Ovary (tissue), 7 donors: ENCODE measurements around a stretch of chr13.

GRCh38 chr13:100392520-100393357, 195.8 kb downstream of the GGACT start:
- PRO-cap, 7 experiments: peak in 1 of 7 experiments; most common plus-strand start chr13:100393227 (in 1)
- RAMPAGE, long total RNA, 2 experiments: no peak in any of the 2 experiments

DNA sequence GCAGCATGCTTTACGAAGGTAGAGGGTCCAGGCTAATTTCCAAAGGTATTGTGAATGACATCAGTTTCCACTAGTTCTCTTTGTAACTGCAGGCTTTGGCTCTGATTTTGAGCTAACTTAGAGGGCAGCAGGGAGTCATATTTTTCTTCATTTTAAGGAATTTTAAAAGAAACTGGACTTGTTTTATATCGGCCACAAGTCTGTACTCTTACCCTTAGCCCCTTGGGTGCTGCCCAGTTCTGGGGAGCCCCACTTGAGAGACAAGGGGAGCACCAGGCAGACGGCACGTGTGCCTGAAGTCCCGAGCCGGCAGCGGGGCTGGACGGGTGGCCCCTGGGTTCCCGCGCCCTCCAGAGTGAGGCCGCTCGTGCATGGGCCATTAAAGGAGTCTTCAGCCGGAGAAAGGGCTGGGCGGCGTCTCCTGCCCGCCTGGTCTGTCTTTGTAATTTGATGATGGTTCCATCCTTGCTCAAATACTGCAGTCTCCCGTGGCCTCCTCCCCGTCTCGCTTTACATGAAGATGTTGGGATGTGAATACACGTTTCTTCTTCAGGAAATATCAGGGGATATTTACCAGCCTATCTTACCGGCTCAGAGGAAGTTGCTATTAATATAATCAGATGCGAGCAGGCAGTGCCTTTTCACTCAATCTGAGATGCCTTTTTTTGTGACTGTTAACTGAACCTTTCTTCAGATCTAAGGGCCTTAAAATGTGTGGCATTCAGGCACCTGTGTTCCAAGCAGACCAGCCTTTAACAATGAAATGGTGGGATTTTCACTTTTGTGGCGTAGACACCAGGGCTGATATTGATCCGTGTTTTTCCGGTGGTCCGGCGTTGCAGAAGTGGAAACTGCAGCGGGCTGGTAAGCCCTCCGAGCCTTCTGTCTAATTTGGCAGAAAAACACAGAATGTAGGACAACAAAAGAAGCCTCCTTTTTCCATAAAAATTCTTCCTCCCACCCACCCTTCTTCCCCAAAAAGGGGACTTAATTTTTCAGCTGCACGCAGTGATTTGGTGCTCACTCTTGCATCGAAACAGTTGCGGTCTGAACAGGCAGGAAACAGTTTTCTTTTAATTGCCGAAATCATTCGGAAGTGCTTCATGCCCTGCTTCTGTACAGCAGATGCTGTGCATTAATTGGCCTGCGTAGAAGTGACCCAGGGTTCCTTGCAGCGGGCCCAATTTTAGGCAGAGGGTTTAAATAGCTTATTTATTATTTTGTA, 67.2 kb downstream of the GGACT start:
- PRO-cap, 7 experiments: no peak in any of the 7 experiments
- RAMPAGE, long total RNA, 2 experiments: no peak in any of the 2 experiments

GRCh38 chr13:100625438-100626132, 37.0 kb upstream of the GGACT start:
- PRO-cap, 7 experiments: no peak in any of the 7 experiments
- RAMPAGE, long total RNA, 2 experiments: no peak in any of the 2 experiments

DNA sequence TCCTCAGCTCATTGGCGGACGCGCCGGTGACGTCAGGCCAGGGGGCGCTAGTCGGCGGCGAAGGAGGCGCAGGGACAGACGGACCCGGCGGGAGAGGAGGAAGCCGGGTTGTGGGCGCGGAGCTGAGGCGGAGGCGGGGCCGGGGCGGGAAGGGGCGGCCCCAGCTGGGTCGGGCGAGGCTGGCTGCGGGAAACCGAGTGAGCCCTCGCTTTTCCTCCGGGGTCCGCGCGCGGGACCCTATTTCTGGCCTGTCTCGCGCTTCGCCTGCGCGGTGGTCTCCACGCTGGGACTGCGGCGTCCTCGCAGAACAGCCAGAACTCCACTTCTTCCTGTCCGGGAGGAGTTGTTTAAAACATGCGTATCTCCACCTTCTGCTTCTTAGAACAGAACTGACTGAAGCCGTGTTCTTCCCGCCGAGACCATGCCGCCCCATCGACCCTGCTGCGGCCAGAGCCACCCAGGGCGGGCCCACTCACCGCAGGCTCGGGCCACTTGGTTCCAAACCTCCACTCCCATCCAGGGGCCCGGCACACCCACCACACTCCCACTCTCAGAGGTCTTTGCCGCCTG, 474 bp upstream of the TMTC4 start:
- PRO-cap, 7 experiments: peak in 7 of 7 experiments; most common plus-strand start position 77 of the sequence (in 7); most common minus-strand start position 293 of the sequence (in 1)
- RAMPAGE, long total RNA, 2 experiments: no peak in any of the 2 experiments

GRCh38 chr13:102597335-102598117, 740 bp downstream of the TPP2 start:
- PRO-cap, 7 experiments: peak in 5 of 7 experiments; most common minus-strand start chr13:102597602 (in 3)
- RAMPAGE, long total RNA, 2 experiments: no peak in any of the 2 experiments

GRCh38 chr13:102680224-102680873, 14.5 kb downstream of the METTL21C start:
- PRO-cap, 7 experiments: no peak in any of the 7 experiments
- RAMPAGE, long total RNA, 2 experiments: no peak in any of the 2 experiments

GRCh38 chr13:102681999-102682525, 12.8 kb downstream of the METTL21C start:
- PRO-cap, 7 experiments: no peak in any of the 7 experiments
- RAMPAGE, long total RNA, 2 experiments: no peak in any of the 2 experiments

- PRO-cap, 7 experiments: no peak in any of the 7 experiments
- RAMPAGE, long total RNA, 2 experiments: no peak in any of the 2 experiments
These were observed 30.0 kb upstream of the METTL21C start for GRCh38 chr13:102724784-102725362.

- PRO-cap, 7 experiments: no peak in any of the 7 experiments
- RAMPAGE, long total RNA, 2 experiments: no peak in any of the 2 experiments
These were observed 544 bp downstream of the POGLUT2 start for GRCh38 chr13:102798223-102798641.

GRCh38 chr13:103822142-103822591, 756.0 kb upstream of the SLC10A2 start:
- PRO-cap, 7 experiments: no peak in any of the 7 experiments
- RAMPAGE, long total RNA, 2 experiments: no peak in any of the 2 experiments

- PRO-cap, 7 experiments: no peak in any of the 7 experiments
- RAMPAGE, long total RNA, 2 experiments: no peak in any of the 2 experiments
These were observed 894.4 kb upstream of the DAOA start for GRCh38 chr13:104571515-104571844.

GRCh38 chr13:105918901-105919528, 453.2 kb downstream of the DAOA start:
- PRO-cap, 7 experiments: no peak in any of the 7 experiments
- RAMPAGE, long total RNA, 2 experiments: no peak in any of the 2 experiments

DNA sequence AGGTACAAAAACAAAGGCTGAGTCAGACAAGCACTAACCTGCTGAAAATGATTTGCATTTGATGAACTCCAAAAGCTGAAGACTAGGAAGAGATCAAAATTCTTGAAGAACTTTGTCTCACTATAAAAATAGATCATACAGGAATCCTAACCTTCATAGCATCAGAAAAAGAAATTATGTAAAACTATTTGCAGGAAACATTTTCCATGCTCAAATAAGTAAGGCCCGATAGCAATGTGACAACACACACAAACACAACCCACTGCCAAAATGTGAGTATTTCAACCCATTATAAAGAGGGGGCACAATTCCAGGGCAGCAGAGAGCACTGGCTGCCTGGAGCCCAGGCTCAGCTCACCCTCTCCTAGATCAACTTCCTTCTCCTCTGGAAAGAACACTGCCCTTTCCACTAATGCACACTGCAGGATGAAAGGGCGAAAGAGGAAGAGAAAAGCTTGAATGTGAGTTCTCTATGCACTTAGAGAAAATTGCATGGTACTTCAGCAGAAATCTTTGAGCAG, 381.3 kb downstream of the EFNB2 start:
- PRO-cap, 7 experiments: no peak in any of the 7 experiments
- RAMPAGE, long total RNA, 2 experiments: no peak in any of the 2 experiments

DNA sequence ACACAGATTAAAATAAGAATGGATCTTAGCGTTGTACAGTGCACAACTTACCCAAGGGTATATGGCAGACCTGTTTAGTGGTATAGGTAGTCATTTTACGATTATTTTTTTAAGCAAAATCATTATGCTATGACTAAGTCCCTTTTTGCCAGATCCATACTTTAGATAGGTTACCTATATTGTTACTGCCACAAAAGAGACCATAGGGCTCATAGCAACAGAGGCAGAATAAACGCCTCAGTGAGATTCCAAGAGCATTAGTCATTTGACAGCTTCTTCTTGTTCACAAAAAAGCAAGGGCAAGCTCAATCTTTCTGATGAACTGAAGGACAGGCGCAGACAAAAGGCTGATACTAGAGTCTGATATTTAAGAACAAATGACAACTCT, 187.5 kb downstream of the EFNB2 start:
- PRO-cap, 7 experiments: no peak in any of the 7 experiments
- RAMPAGE, long total RNA, 2 experiments: no peak in any of the 2 experiments

DNA sequence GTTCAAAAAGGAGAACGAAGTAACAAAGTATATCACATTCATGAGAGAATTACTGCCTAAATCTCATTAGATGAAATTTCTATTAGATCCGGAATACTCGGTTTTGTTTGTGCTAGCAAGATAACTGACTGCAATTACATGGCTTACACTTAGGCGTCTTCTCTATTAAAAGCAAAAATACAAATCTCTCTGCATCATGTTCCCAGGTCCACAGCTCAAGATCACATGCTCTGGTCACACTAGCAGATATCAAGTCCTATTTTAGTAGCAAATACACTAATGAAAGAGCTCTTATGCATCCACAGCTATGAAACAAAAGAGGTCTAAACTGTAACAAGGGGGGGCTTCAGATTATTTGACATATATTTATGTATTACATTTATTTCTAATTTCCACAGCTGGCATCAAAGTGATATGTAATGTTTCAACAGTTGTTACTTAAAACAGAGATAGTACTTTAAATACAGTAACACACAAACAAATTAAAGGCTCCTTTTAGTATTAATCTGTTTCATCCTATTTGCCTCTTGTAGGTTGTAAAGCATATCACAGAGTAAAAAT, 53.5 kb downstream of the EFNB2 start:
- PRO-cap, 7 experiments: no peak in any of the 7 experiments
- RAMPAGE, long total RNA, 2 experiments: no peak in any of the 2 experiments

GRCh38 chr13:106533534-106534296, 1.7 kb downstream of the EFNB2 start:
- PRO-cap, 7 experiments: no peak in any of the 7 experiments
- RAMPAGE, long total RNA, 2 experiments: no peak in any of the 2 experiments

- PRO-cap, 7 experiments: no peak in any of the 7 experiments
- RAMPAGE, long total RNA, 2 experiments: no peak in any of the 2 experiments
These were observed 947 bp upstream of the EFNB2 start for GRCh38 chr13:106536277-106536941.

- PRO-cap, 7 experiments: peak in 7 of 7 experiments; most common plus-strand start chr13:106568261 (in 6)
- RAMPAGE, long total RNA, 2 experiments: no peak in any of the 2 experiments
These were observed 167 bp upstream of the ARGLU1 start for GRCh38 chr13:106568195-106568412.

DNA sequence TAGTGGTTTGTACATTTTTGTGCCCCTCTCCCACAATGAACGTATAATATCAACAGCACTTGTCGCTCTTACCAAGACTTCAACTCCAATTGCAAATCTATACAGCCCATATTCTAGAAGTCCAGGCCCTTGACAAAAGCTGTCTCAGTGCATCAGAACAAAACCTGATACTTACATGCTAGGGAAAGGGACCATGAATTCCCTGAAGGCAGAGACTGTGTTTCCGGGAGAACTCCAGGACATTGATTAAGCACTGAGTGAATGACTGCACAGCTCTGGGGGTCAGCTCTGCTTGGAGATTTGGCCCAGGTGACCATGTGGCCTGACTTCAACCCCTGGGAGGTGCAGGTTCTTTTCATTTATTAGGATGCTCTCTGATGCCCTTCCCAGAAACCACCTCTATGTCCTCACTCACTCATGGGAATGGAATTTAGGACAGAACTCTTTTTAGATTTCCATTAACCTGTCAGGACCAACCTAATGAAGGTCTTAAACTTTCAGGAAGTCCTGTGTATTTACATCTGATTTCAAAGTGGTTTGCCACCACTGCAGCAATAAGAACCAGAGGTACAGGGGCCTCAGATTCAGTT, 393.2 kb upstream of the ARGLU1 start:
- PRO-cap, 7 experiments: no peak in any of the 7 experiments
- RAMPAGE, long total RNA, 2 experiments: no peak in any of the 2 experiments

DNA sequence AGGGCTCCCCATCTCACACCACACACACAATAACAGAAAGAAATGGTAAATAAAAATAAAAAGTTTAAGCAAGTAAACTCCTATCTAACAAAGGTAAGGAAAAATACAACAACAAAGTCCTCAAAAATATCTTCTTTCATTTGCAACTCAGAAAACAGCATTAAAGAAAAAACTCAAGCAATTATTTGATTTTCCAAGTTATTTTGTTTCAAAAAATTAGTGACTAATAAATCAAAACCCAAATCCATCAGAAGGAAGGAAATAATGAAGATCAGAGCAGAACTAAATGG, 213.6 kb downstream of the NALF1 start:
- PRO-cap, 7 experiments: no peak in any of the 7 experiments
- RAMPAGE, long total RNA, 2 experiments: no peak in any of the 2 experiments